OVCAR3 (cell line): ENCODE data around the genes AHNAK2 and BRF1.

DNA sequence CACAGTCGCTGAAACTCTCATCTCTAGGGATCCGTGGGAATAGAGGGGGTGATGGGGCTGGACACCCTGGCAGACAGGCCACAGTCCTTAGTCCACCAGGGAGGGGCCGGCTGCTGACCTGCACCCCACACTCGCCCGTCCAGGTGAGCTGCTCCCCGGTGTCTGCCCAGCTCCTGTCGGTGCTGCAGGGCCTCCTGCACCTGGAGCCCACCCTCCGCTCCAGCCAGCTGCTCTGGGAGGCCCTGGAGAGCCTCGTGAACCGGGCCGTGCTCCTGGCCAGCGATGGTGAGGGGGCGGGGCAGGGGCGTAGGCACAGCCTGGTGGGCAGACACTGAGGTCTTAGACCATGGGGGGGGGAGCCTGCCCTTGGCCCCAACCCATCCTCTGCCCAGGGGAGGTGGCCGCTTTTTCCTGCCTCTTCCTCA, 17.2 kb upstream of the ADSS1 start:
- RRBS: 94% methylated on average over 6 of the region's 15 CpGs

DNA sequence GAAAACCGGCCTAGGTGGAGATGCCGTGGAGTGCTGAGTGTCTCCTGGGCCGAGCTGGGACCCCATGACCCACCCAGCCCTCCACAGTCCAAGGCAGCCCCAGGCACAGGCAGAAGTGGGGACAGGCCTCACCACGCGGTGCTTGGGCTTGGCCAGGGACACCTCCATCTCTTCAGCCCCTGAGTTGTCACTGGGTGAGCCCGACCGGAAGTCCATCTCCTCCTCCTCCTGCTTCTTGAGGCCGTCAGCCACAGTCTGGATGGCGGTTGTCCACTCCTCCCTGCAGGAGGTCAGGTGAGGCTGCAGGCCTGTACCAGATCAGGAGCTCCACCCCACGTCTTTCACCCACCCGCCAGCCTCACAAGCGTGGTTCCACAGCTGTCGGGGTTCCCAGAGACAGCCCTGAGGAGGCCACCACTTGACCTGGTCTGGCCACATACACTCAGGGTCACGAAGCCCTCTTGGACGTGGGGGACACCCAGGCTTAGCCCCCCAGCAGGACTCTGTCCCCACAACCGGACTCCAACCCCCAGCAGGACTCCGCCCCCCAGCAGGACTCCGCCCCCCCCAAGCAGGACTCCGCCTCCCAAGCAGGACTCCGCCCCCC, 19.9 kb downstream of the AKT1 start:
- RRBS: 73% methylated on average over 3 of the region's 20 CpGs

GRCh38 chr14:104779889-104780294, 15.7 kb downstream of the AKT1 start:
- RRBS: no CpG with 5 or more reads among the region's 17 CpGs

GRCh38 chr14:104791794-104792480, 3.6 kb downstream of the AKT1 start:
- RRBS: no CpG with 5 or more reads among the region's 16 CpGs

DNA sequence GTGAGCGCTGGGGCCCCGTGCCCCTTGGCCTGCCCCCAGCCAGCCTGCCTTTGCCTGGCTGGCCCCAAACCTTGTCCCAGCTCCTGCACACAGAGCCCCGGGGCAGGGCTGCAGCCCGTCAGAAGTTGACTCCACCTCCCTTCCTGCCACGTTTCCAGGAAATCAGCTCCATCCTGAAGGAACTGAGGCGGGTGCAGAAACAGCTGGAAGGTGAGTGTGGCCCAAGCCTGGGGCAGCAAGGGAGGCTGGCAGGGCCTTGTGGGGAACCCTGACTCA, 29.2 kb downstream of the CEP170B start:
- RRBS: no CpG with 5 or more reads among the region's 6 CpGs

DNA sequence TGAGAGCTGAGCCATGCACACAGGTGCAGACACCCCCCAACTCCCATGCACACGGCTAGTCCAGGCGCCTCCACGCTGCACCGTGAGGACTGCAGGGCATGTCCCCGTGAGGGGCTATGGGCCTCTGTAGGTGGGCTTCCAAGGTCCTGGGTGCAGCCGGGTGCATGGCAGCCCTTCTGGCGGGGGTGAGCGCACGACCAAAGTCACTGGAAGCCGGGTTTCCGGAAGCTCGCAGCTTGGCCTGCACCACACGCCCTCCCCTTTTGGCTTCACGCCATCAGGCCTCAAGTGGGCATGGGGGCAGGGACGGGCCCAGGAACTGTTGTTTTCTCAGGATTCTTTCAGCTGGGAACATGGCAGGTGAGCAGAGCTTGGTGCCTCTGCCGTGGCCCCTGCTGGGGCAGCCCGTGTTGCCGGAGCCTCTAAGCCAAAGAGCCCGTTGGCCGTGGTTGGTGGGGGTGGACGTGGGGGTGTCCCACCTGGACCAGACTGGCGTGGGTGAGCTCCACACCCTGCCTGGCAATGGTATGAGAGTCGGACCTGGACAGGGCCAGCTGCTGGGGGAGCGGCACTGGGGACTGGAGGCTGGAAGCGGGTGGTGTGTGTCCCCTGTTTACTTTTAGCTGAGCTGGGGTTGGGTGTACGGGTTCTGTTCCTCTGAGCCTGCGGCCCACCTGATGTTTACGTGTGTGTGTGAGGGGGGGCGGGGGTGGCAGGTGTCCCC, 28.9 kb upstream of the PLD4 start:
- RRBS: 79% methylated on average over 5 of the region's 29 CpGs

- RRBS: no CpG with 5 or more reads among the region's 15 CpGs
These were observed 13.4 kb downstream of the PLD4 start for GRCh38 chr14:104937658-104938852.

DNA sequence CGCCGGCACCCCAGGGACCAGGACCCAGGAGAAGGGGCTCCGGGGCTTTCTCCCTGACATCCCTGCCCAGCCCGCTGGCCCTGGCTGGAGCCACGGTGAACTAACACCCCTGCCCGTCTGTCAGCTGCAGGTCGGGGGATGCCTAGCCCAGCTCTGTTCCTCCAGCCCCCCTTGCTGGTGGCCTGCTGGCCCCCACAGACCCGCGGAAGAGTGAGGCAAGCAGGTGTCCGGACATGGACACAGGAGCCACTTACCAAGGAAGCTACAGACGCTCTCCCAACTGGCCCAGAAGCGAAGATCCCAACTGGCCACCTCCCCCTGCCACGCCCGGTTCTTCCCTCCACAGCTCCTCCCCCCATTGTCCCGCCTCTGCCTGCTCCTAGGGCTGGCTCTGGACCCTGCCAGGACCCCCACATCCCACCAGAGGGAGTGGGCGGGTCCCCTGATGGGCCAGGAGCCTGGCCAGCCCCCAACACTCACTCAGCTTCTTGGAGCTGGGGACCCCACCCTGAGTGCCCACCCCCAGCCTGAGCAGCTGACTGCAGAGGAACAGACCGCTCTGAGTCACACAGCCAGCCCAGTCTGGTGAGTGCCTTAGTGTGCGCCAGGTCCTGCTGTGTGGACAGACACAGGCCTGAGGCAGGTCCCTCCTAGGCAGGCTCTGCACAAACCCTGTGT, 7.8 kb downstream of the AHNAK2 start:
- RRBS: 45% methylated on average over 3 of the region's 18 CpGs

DNA sequence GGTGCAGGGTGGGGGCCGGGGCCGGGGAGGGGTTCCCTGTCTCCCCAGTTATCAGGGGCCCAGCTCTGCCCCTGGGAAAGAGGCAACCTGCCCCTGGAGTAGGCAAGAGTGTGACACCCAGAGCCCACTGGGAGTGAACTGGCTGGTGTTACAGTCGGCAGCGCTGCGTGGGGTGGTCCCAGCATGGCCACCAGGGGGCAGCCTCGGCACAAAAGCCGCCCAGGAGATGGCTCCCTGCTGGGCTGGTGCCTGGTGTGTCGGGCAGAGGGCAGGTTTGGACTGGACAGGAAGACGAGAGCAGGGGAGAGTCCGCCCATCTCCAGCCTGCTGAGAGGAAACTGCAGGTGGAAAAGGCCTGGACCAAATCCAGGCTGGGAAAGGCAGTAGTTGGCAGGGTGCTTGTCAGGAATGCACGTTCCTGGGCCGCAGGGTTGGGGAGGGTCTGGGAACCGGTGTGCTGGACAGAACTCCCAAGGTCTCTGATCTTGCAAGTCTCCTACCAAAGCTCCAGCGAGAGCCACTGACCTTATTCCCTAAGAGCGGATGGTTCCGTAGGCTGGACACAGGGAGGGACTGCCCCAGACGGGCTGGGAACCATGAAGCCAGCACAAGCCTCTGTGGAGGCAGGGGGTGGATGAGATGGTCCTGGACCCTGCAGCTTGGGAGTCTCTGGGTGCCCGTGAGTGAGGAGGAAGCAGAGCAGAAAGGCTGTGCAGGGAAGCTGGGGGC, 1.9 kb downstream of the AHNAK2 start:
- RRBS: no CpG with 5 or more reads among the region's 18 CpGs

DNA sequence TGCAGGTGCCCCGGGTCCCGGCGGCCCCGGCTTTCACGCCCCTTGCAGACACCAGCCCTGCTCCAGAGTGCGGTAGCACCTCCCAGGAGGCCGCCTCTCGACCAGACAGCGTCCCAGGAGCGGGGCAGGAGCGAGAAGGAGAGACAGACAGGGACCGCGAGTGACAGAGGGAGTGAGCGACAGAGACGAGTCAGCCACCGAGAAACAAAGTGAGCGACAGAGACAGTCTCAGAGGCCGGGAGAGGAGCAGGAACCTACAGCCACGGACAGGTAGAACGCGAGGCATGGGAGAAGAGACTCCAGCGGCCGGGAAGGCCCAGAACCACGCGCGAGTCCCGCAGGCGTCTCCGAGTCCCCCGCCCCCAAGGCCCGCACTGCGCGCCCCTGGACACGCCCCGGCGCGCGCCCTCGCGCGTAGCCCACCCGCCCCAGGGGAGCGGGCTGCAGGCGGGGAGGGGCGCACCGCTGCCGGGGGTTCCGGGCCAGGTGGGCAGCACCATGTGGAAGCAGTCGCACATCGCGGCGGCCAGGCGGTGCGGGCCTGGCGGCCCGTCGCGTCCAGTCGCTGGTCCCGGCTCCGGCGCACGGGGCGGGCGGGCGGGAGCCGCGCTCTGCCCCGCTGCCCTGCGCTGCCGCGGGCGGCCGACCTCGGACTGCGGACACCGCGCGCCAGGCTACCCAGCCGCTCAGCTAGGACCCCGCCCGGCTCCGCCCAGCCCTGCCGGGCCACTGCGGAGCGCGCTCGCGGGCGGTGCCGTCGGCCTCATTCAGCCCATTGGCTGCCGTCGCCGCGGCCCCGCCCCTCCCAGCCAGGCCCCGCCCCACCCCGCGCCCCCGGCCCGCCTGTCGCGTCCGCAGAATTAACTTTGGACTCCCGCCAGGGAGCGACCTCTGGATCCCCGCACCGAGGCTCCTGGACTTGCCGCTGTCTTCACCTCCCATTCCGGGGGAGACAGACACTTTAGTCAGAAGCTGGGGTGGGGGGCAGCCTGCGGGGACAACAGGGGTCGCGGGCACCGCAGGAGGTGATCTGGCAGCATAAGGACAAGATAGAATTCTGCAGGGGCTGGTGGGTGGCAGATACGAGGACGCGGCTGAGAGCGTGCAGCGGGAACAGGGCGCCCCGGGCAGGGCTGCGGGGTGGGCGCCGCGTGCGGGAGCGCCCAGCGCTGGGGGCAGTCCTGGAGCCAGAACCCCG, at the start of gene AHNAK2:
AHNAK2 (minus strand) TSS at position 655 of the 1,198 bp plus-strand sequence.
- RRBS: 4% methylated on average over 54 of the region's 130 CpGs

GRCh38 chr14:105019152-105019571, 1.7 kb downstream of the CDCA4 start:
- RRBS: no CpG with 5 or more reads among the region's 12 CpGs

DNA sequence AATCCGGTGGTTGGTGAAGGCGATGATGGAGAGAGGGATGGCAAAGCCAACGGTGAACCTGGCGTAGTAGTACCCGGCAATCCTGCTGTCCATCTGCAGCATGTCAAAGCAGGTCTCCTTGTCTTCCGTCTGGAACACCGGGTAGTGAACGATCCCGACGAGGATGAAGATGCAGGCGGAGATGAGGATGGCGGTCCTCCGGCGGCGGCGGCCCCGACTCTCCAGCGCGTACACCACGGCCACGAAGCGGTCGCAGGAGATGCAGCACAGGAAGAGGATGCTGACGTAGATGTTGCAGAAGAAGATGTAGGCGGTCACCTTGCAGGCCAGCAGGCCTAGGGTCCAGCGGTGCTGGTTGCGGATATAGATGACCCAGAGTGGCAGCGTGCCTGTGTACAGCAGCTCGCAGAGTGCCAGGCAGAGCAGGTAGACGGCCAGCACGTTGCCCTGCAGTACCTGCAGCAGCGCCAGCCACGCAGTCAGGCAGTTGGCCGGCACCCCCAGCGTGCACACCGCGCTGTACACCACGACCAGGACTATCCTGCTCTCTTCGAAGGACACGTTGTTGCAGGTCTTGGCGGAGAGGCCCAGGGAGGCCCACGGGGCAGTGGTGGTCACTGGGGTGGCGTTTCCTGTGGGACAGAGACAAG, 13.6 kb downstream of the GPR132 start:
- RRBS: 97% methylated on average over 13 of the region's 43 CpGs

- RRBS: 3% methylated on average over 17 of the region's 71 CpGs
These were observed 22.3 kb upstream of the GPR132 start for GRCh38 chr14:105087299-105088124.

DNA sequence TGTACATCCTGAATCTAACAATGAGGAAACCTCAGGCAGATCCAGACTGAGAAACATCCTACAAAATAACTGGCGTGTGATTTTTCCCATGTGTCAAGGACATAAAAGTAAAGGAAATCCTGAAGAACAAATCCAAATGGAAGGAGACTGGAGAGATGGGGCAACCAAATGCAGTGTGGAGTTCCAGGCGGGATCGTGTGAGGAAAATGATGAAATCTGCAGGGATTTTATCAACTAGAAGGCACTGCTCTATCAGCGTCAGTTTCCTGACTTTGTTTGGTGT, 43.1 kb upstream of the GPR132 start:
- RRBS: no CpG with 5 or more reads among the region's 4 CpGs

DNA sequence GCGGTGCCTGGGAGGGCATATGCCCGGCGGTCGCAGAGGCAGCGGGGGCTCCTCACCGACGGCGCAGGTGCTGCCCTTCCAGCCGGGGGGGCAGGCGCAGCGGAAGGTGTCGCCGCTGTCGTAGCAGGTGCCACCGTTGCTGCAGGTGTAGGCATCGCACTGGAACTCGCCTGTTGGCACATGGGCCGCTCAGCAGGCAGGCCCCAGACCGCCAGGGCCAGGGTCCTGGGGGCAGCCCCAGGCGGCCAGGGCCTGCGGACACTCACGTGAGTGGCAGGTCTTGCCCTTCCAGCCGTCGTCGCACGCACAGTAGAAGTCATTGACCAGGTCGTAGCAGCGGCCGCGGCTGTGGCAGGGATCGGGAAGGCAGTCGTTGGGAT, 20.5 kb downstream of the JAG2 start:
- RRBS: 97% methylated on average over 9 of the region's 32 CpGs

GRCh38 chr14:105175989-105176518, 5.1 kb downstream of the NUDT14 start:
- RRBS: no CpG with 5 or more reads among the region's 13 CpGs

DNA sequence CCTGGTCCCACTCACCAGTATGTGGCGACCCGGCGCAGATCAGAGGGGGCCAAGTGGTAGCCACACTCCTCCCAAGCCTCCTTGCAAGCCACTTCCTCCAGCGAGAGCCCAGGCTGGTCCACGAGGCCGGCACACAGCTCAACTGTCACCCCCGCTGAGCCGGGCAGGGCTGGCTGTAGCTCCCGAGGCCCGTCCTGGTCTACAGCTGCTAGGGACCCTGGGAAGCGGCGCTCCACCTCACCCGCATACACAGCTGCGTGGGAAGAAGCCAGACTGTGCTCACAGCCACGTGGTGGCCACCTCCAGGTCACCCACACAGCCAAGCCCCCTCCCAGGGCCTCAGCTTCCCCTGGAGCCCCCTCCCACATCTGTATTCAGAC, 4.6 kb downstream of the NUDT14 start:
- RRBS: no CpG with 5 or more reads among the region's 15 CpGs

DNA sequence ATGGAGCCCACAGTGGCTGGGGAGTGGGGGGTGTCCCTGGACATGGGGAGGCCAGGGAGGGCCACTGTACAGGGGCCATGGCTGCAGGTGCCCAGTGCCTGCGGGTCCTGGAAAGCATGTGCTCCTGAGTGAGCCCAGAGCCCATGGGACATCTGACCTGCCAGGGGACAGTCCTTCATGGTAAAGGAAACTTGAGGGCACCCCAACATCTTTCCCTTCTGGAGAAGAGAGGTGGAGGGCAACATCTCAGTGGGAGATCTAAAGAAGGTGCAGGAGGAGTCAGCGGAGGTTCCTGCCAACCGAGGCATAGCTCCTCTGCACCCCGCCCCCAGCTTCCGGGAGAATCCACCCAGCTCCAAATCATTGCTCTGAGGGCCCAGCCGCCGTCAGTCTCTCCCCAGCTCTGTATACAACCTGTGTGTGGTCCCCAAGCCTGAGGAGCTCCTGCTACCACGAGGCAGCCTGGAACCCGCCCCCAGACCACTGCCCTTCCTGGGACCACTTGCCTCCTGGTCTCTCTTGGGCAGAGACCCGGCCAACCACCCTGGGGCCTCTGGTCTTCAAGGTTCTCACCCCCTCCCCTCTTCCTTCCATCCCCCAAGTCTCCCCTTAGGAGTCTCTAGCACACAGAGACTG, 12.8 kb upstream of the NUDT14 start:
- RRBS: no CpG with 5 or more reads among the region's 10 CpGs

DNA sequence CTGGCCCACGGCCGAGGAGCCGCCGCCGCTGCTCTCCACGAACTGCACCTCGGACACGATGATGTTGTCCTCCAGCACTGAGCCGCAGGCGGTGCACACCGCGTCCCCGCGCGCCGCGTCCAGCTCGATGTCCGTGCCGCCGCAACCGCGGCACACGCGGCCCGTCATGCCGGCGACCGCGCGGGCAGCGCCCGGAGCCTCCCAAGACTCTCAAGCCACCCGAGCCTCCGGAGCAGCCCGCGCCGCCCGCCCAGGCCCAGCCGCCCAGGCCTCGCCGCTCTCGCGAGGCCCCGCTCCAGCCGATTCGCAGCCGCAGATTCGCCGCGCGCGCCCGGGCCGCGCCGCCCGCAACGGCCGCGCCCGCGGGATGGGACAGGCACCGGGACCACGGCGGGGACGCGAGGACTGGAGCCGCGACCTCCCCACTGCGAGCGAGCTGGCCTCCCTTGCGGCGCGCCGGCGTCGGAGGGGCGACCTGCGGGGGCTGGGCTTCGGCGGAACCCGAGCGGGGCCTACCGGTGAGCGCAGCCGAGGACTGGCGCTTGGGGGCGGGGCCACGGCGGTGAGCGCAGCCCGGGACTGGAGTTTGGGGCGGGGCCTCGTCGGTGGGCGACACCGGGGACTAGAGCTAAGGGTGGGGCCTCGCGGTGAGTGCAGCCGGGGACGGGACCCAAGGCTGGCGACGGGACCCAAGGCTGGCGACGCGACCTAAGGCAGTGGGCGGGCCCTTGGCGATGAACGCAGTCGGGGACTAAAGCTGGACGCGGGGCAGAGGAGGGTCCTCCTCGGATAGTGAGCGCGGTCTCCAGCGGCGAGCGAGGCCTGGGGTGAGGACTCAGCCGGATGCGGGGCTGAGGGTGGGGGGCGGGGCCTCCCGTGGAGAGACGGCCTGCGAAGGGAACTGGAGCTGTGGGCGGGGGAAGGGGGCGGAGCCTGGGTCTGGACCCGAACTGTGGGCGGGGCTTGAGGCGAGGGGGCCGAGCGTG, at the start of gene BRF1:
BRF1 (minus strand) TSS at position 540 of the 986 bp plus-strand sequence.
- RRBS: 3% methylated on average over 62 of the region's 132 CpGs

DNA sequence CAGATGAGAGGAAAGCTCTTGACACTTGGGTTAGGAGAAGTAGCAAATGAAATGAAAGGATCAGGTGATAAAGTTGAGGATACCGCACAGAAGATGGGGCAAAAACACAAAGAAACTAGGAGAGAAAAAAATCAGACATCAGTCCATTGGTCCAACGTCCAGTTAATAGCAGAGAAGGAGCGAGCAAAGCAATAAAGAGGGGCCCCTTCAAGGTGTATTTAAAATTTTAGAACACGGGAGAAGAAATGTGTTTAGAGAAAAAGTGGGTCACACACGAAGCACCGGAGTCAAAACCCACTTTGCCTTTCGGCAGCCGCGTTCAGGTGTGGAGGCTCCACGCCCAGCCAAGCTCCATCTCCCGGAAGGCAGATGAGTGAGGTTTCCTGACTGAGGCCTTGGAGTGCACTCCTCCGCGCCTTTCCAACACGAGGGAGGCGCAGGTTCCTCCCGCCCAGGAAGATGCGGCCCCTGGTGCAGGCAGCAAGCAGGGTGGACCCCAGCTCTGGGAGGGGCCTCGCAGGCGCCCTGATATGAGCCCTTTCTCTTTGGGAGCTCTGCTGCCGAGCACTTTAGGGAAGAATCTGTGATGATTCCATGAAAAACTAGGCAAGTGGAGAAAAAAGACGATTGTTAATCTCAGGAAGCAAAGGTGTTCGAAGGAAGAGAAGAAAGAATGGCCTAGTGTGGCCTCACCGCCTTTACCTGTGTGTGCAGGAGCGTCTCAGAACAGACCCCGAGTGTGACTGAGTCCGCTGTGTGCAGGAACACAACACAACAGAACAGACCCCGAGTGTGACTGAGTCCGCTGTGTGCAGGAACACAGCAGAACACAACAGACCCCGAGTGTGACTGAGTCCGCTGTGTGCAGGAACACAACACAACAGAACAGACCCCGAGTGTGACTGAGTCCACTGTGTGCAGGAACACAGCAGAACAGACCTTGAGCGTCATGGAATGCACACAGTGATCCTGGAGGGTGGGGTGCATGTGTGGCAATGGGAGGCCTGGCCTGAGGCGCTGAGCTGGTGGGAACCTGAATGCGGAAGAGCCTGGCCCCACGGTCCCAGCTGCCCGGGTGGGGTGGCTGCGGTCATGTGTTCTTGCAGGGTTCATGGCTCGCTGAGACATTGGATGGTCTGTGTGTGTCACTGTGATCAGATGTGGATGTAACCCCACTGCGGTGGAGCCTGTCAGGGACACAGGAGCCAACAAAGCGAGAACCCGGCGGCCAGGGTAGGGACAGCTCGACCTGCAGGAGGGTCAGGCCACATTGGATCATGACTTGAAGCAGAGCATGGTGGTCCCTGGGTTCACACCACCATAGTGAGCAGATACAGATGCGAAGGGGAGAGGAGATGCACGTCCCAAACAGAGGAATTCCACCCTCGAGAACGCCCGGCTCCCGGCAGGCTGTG, 22.8 kb downstream of the MTA1 start:
- RRBS: 82% methylated on average over 6 of the region's 49 CpGs